ENCODE measurements around a stretch of chr13.

DNA sequence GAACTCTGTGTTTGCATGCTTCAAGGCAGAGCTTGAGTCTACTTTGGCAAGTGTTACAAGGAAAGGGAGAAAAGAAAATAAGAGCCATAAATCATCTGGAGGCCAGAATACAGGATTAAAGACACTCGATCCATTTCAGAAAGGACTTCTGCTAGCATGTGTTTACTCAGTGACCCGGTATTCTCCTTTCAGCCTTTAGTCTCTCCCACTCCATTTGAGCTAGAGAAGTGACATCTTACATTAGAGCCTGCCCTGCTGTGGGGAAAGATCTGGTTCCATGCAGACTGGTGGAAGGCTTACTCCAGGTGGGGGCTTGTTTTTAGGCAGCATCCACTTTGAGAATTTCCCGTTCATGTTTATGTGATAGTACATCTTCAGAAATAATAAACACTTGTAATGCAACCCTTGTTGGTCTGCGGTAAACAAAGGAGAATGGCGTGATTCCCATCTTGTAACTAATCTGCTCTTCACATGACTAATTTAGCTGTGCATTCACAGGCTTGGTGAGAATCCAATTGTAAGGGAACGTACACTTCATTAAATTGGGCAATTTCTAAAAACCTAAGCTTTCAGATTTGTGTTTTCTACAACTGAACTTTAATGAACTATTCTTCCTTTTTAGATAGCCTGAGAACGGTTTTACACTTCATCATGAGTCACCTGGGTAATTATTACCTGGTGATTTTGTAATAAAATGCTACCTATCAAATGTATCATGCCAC, 306.7 kb downstream of the KLF5 start:
- PRO-cap: no peak
- RRBS: no CpG with 5 or more reads among the region's 7 CpGs

- PRO-cap: no peak
- RRBS: no CpG with 5 or more reads among the region's 5 CpGs
Measured at GRCh38 chr13:73536981-73537334, 478.2 kb downstream of the KLF5 start.

DNA sequence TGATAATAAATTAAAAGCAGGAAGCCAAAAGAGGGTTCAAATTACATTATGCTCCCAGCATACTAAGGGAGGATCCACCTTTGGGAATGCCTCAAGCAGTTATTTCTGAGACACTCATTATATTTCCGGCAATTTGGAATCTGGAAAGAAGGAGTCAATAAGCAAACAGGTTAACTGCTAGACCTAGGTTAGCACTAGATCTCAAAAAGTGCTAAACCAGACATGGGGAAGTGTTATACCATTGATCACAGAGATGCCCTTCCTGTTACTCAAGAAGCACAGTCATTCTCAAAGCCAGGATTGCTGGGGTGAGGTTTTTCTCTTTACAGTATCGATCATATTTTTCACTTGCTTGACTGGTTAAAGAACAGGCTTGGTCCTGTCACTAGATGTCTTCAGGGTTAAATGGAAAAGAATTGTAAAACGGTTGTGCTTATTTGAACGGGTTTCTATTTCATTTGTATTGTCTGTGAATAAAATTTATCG, 552.1 kb downstream of the KLF5 start:
- PRO-cap: no peak
- RRBS: no CpG with 5 or more reads among the region's 5 CpGs

- PRO-cap: no peak
- RRBS: no CpG with 5 or more reads among the region's 6 CpGs
Measured at GRCh38 chr13:73676838-73677688, 618.3 kb downstream of the KLF5 start.

DNA sequence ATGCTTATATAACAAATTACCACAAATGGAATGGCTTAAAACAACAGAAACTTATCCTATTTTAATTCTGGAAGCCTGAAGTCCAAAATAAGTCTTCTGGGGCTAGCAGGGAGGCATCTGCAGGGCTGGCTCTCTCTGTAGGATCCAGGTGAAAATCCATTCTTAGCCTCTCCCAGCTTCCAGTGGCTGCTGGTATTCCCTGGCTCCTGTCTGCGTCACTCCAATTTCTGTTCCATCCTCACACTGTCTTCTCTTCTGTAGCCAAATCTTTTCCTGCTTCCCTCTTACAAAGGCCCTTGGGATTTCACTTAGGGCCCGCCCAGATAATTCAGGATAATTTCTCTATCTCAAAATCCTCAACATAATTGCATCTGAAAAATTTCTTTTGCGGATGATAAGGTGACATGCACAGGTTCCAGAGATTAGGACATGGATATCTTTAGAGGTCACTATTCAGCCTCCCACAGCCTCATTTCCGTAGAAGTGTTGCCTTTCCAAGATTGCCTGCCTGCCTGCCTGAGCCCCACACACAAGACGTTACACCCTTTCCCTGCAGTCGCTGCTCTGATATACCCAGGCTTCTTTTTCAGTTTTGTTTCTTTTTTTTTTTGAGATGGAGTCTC, 856.2 kb downstream of the KLF5 start:
- PRO-cap: no peak
- RRBS: no CpG with 5 or more reads among the region's 6 CpGs

DNA sequence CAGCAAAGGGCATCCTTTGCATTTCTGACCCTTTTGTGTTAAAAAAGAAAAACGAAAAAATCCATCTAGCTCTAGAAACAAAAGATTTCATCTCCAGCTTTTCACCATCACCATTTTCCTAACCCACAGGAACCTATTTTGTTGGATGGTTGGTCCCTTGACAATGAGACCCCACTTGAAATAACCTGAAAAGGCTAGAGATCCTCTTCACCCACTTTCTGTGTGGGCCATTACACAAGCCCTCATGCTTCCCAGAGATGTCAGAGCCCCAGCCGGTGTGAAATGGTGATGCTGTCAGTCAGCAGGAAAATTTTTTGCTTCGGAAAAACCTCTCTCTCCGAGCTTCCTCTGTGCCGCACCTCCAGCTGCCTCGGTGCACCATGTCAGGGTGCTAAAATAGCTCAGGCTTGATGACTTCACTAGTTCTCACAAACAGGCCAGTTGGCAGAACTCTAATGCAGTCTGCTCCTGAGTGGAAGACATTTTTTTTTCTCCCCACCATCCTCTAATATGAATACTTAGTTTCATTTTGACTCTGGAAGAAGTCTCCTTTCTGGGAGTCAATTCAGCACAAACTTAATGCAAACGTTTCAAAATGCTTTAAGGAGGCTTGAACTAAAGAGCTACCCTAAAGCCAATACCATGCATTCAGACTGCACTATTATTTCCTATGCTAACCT, 1004.1 kb downstream of the KLF5 start:
- PRO-cap: no peak
- RRBS: no CpG with 5 or more reads among the region's 7 CpGs

DNA sequence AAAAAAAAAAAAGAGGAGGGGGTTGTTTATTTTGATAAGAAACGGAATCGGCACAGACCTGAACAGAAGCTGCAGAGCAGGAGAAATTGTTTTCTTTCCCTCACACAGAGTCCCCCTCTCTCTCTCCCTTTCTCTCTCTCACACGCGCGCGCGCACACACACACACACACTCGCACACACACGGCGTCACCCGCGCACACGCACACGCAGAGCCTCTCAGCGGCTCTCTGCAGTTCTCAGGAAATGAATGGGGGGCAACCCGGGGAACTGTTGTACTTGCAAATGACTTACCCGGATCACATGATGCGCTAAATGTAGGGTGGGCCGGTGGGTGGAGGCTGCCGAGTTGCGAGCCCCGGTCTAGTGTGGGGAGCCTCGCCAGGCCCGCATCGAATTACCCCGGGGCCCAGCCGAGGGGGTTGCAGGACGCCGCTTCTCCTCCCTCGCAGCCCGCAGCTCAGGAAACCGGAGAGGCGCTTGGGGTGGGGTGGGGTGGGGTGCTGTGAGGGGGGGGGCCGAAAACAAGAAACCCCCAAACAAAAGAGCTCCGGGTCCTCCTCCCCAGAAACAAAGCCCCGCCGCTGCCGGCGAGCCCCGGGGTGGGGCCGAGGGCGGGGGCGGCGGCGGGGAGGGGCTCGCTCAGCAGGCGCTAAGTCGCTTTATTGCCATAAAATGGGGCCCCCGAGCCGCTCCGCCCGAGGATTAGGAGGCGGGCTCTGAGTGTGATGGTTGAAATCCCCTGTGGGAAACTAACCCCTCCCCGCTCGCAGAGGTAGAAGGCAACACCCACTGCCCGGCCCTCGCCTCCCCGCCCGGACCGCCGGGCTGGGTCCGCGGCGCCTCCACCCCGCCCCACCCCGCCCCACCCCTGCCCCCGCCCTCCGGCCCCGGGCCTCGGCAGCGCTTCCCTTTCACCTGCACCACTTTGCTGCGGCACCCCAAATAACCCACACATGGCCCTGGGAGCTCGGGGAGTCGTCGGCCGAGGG, 1075.2 kb downstream of the KLF5 start:
- PRO-cap: bidirectional peak, plus-strand start at position 357 of the sequence, minus-strand start at position 244 of the sequence; bidirectional peak, plus-strand start at position 805 of the sequence, minus-strand start at position 583 of the sequence
- RRBS: 1% methylated on average over 14 of the region's 76 CpGs

- PRO-cap: no peak
- RRBS: no CpG with 5 or more reads among the region's 2 CpGs
Measured at GRCh38 chr13:74221734-74222272, 1163.0 kb downstream of the KLF5 start.

DNA sequence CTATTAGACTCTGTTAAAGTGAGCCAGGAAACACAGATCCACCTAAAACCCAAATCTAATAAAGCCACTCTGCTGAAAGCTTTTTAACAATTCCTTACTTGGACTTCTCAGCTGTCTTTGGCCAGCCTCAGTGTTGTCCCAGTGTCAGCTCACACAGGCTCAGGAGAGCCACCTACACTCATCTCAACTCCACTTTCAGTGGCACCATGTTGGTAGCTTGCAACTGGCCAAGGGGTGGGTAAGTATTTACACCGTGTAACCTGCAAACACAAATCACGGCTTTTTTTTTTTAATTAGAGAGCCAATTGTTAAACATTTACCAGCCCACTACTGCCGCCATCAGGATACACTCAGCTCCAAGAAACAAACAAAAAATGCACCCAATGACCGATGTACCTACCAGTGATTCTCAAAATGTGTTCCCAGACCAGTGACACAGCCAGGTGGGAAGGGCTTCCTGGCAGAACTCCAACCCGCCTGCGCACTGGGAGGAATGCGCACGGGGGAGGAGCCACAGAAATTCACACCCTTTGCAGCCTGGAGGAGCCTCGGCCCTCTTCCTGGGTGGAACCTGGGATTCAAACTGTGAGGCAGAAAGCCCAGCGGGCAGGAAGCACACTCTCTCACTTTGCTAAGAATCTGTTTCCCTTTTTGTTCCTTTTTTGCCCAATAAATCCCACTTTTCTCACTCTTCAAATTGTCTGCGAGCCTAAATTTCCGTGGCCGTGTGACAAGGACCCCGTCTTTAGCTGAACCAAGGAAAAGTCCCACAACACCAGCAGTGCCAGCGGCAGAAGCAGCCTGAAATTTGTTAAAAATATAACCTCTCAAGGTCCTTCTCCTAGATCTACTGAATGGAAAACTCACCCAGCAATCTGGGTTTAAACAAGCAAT, 255.9 kb downstream of the TBC1D4 start:
- PRO-cap: no peak
- RRBS: no CpG with 5 or more reads among the region's 15 CpGs

DNA sequence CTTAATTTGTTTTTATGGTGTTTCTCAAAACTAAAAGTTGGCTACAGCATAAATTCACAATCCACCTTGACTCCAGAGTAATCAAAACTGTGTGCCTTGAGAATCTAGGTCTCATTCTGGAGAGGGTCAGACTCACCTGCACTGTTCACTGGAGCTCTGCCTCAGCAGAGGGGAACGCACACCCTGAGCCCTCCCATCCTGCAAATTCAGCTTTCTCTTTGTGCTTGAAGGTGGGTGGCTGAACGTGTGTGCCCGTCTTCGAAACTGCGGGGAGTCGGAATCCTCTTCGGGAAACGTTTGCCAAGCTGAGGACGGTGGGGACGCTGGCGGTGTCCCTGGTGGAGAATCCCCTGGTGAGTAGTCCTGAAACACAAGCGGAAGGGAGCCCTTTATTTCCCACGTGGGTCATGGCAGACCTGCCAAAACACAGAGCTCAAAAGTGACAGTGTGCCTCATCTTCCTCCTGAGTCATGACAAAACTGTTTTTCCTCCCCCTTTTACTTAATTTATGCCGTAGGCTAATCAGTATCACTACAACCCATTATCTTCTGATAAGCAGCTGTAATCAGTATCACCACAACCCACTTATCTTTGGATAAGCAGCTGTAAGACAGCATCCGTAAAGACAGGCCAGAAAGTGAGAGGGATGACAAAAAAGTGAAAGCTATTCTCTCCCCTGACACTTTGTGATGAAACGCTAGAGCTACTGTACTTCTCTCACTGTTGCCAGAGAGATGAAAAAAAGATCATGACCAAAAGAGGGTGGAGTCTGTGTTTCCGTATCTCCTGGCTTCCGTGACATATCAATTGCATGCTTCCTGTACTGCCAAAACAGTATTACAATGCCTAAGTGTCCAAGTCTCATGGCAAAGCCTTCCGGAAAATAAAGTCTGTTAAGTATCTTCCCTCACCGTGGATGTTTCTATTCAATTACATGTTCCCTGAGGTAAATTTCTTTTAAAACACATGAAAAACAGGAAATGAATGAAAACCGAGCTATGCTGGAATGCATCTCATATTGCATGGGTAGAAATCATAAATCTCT, 155.6 kb downstream of the TBC1D4 start:
- PRO-cap: unidirectional peak, minus-strand start at position 686 of the sequence
- RRBS: no CpG with 5 or more reads among the region's 21 CpGs

GRCh38 chr13:75574485-75575010, 25.0 kb downstream of the UCHL3 start:
- PRO-cap: no peak
- RRBS: no CpG with 5 or more reads among the region's 2 CpGs

GRCh38 chr13:75635186-75636071, 701 bp upstream of the LMO7 start:
- PRO-cap: bidirectional peak, plus-strand start at chr13:75635827, minus-strand start at chr13:75635768
- RRBS: 4% methylated on average over 34 of the region's 75 CpGs

- PRO-cap: no peak
- RRBS: no CpG with 5 or more reads among the region's 5 CpGs
Measured at GRCh38 chr13:75762376-75763105, 126.4 kb downstream of the LMO7 start.

DNA sequence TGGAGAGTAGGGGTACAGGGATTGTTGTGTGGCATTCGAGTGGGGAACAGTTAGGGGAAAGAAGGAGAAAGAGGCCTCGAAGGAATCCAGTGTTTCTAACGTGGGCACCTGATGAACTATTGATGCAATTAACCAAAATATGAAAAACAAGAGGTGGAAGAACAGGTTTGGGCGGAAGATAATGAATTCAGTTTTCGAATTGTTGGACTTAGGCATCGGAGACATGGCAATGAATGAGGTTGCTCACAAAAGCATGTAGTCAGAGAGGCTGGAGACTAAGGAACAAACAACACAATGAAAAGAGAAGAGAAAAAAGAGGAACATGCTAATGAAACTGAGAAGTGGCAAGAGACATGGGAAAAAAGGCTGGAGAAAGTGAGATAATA, 192.7 kb downstream of the LMO7 start:
- PRO-cap: no peak
- RRBS: no CpG with 5 or more reads among the region's 6 CpGs

GRCh38 chr13:75840972-75841296, 204.8 kb downstream of the LMO7 start:
- PRO-cap: no peak
- RRBS: no CpG with 5 or more reads among the region's 1 CpG

- PRO-cap: no peak
- RRBS: no CpG with 5 or more reads among the region's 4 CpGs
Measured at GRCh38 chr13:76014871-76015349, 378.8 kb downstream of the LMO7 start.

DNA sequence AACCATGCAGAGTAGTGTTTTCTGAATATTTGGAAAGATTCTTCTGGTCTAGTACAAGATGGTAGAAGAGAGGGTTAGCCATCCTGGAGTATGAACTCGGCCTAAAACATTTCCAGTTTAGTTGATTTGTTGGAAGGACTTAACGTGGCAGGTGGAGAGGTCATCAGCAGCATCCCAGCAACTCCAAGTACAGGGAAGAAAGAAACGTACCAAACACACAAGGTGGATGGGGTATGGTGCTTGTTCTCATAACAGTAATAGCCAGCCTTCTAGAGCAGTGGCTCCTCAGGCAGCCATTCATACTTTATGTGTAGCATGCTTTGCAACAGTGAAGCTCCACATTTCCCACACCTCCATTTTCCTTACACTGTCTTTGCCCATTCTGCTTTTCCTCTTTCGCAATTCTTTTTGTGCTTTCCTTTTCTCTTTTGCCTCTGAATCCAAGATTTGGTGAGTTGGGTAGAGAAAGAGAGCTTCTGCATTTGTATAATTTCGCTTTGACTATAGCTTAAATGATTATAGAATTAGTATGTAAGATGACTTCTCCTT, 7.5 kb downstream of the CLN5 start:
- PRO-cap: no peak
- RRBS: no CpG with 5 or more reads among the region's 5 CpGs

DNA sequence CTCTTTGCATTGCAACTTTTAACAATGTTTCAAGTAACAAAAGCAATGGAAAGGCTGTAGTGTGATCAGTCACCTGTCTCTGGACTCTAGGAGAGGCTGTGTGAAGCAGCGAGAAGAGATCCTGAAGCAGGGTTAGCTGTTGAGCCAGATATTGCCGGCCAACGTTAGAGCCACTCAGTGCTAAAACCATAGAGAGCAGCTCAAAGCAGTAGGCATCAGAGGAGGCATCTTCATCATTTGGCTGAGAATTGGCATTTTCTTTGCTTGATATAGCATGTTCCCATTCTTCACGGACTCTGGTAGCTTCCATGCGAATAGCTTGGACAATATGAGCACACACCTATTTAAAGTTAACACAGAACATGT, 41.5 kb upstream of the FBXL3 start:
- PRO-cap: no peak
- RRBS: no CpG with 5 or more reads among the region's 5 CpGs

- PRO-cap: no peak
- RRBS: no CpG with 5 or more reads among the region's 1 CpG
Measured at GRCh38 chr13:77132754-77133319, 105.9 kb upstream of the FBXL3 start.

DNA sequence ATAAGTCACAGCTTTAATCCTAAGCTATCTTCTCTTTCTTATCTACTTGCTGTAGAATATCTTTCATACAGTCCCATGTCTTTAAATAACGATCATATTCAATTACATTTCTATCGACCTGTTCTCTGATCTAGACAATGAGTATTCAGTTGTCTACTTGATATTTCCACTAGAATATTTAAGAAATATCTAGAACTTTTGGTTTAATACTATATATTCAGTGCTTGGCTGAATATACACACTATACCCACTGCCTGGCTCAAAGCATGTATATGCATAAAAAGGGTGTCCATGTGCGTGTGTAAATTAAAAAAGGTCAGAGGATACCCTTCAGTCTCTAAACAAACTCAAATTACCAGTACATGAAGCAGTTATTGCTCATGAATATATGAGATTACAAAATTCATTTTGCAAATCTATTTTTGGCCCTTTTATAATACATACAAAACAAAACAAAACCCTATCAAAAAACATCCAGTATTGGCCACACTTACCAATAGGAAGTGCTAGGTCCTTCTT, 137.1 kb upstream of the FBXL3 start:
- PRO-cap: no peak
- RRBS: no CpG with 5 or more reads among the region's 3 CpGs

Data from kidney (tissue), 2 donors.